Mesenchymal stem cell of Wharton's jelly (primary cell): ENCODE measurements around the genes INPP5D and UGT1A6.

DNA sequence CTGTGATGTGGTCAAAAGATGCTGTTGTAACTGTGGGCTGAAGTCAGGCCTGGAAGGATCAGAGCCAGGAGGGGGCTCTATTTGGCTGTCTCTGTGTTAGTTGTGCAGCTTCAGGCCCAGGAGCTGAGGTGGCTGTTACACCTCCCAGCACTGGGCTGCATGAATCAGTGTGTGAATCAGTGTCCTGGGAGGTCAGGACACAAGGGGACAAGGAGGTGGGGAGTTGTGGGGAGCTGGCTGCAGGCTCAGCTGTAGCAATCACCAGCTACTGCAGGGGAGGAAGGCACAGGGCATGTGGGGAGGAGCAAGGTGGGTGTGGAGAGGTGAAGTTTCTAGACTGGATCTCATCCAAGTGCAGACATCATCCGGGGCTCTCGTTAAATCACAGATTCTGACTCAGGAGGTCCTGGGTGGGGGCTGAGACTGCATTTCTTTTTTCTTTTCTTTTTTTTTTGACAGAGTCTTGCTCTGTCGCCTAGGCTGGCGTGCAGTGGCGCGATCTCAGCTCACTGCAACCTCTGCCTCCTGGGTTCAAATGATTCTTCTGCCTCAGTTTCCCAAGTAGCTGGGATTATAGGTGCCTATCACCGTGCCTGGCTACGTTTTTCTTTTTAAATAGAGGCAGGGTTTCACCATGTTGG, 32.9 kb downstream of the NGEF start:
- CAGE, long polyA plus RNA, result no peak

DNA sequence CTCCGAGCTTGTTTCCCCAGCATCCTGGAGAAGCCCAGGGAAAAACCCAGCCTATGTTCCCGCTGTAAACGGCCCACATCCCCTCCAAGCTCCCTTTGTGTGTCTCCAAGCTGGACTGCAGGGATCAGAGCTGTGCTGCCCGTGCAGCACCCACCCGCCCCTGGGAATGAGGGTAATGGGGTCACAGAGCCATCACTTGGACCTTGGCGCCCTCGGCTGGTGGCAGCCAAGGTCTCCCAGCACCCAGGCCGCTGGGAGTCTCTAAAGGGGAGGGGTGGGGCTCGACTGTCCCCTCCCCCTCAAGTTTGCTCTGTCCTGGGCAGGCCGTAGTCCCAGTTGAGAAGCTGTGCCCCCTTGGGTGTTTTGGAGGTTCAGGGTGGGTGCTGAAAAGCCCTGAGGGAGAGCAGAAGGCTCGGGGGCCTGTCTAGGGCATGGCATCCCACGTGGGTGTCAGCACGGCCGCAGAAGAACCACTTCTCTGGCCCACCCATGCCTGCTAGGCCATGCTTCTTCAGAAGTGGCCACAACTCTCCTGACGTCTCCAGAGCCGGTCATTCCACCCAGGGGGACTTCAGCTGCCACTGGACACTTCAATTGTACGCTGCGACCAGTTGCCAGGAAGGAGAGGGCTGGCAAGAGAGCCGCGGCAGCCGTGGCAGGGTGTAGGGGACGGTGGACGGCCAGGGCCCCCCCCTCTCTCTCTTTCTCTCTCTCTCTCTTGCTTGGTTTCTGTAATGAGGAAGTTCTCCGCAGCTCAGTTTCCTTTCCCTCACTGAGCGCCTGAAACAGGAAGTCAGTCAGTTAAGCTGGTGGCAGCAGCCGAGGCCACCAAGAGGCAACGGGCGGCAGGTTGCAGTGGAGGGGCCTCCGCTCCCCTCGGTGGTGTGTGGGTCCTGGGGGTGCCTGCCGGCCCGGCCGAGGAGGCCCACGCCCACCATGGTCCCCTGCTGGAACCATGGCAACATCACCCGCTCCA, at the start of gene INPP5D:
Gene INPP5D, plus strand, starts transcription at position 800 of the 976 bp plus-strand sequence.
- CAGE, long polyA plus RNA, result no peak

DNA sequence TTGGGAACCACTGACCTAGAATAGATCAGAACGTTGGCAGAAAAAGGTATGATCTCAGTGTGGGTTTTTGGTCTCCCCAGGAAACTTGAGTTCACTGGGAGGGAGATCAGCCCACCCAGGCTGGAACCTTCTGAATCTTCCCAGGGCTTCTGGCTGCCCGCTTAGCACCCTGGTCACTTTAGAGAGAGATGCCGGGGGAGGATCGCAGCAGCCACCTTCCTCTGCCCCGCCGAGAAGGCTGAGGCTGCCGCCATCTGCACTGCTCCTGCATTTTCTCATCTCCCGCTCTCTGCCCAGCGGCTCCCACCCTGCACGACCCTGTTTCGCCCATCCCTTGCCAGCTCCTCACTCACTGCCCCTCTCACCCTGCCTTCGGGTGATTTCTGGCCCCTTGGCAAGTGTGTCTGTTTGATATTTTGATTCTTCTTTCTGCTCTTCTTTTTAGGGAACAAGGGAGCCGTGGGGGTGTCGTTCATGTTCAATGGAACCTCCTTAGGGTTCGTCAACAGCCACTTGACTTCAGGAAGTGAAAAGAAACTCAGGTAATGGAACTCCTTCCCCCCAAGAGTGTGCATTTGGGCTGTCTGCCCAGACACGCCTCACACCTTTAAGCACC, 82.5 kb upstream of the ATG16L1 start:
- CAGE, long polyA plus RNA, result no peak

GRCh38 chr2:233190561-233191222, 60.8 kb upstream of the ATG16L1 start:
- CAGE, long polyA plus RNA, result no peak

DNA sequence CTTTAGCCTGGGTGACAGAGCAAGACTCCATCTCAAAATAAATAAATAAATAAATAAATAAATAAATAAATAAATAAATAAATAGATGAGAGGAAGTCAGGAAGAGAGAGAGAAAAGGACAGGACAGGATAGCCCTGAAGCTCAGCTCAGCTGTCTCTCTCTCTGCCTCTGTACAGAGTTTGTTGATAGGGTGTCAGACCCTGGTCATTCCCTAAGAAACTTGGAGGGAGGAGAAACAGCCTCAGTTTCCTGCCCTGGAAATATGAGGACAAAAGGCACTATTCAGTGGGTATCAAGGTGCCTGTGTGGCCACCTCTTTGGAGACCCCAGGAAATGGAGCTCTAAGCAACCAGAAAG, 50.6 kb upstream of the ATG16L1 start:
- CAGE, long polyA plus RNA, result no peak

DNA sequence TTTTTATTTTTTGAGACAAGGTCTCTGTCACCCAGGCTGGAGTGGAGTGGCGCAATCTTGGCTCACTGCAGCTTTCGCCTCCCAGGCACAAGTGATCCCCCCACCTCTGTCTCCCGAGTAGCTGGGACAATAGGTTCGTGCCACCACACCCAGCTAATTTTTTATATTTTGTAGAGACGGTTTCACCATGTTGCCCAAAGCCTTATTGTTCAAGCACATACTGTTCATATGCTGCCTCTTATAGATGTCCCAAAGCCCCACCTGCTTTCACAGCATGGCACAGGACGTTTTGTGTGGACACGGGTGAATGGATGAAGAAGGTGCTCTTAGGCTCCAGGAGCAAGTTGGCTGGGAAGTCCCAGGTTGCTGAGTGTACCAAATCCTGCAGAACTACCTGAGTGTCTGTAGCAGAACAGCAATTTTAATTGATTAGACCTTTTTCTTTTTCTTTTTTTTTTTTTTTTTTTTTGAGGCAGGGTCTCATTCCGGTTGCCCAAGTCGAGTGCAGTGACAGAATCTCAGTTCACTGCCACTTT, 10.6 kb upstream of the SAG start:
- CAGE, long polyA plus RNA, result no peak

DNA sequence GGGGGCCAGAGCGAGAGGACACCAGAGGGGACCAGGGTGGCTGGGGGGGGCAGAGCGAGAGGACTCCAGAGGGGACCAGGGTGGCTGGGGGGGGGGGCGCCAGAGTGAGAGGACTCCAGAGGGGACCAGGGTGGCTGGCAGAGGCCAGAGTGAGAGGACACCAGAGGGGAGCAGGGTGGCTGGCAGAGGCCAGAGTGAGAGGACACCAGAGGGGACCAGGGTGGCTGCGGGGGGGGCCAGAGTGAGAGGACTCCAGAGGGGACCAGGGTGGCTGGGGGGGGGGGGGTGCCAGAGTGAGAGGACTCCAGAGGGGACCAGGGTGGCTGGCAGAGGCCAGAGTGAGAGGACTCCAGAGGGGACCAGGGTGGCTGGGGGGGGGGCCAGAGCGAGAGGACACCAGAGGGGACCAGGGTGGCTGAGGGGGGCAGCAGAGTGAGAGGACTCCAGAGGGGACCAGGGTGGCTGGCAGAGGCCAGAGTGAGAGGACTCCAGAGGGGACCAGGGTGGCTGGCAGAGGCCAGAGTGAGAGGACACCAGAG, 42.7 kb downstream of the DGKD start:
- CAGE, long polyA plus RNA, result no peak

- CAGE, long polyA plus RNA, result no peak
Measured at GRCh38 chr2:233457991-233458505, 103.8 kb downstream of the DGKD start.

- CAGE, long polyA plus RNA, result no peak
Measured at GRCh38 chr2:233480308-233480787, 86.2 kb downstream of the USP40 start.

- CAGE, long polyA plus RNA, result no peak
Measured at GRCh38 chr2:233481491-233482328, 84.9 kb downstream of the USP40 start.

DNA sequence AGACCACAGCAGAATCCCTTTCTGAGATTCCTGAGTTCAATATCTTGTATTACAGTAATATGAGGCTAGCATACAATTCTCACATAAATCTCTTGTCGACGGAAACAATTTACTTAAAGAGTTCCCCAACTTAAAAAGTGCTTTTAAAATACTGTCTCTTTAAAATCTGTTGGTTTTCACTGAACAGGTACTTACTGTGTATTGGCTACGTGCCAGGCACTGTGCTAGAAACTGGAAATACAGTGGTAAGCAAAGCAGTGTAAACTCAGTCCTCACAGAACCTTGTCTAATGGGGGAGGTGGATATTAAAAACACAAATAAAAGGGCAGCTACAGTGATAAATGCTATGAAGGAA, 52.7 kb downstream of the USP40 start:
- CAGE, long polyA plus RNA, result no peak

DNA sequence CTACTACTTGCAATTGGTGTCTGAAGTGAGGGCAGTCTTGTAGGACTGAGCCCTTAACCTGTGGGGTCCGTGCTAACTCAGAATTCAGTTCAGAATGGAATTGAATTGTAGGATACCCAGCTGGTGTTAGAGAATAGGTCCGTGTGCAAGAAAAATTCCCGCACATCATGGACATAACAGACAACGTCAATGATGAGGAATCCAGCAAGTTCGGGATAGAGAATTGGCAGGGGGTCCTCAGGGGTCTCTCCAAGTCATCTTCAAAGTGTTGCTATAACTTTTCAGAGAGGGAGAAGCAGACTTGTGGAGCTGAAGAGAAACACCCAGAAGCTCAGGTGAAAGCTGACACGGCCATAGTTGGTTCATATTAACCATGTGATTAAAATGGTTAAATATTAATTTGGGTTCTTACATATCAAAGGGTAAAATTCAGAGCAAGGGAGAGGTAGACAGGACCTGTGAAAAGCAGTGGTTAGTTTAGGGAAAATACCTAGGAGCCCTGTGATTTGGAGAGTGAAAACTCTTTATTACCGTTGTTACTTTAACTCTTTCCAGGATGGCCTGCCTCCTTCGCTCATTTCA, at the start of gene UGT1A6:
Gene UGT1A6, plus strand, starts transcription at position 442 of the 582 bp plus-strand sequence.
- CAGE, long polyA plus RNA, result no peak

GRCh38 chr2:233979690-233980391, 62.7 kb downstream of the TRPM8 start:
- CAGE, long polyA plus RNA, result no peak

GRCh38 chr2:233990460-233991029, 60.0 kb upstream of the SPP2 start:
- CAGE, long polyA plus RNA, result no peak

- CAGE, long polyA plus RNA, result no peak
Measured at GRCh38 chr2:234001232-234001635, 49.3 kb upstream of the SPP2 start.

DNA sequence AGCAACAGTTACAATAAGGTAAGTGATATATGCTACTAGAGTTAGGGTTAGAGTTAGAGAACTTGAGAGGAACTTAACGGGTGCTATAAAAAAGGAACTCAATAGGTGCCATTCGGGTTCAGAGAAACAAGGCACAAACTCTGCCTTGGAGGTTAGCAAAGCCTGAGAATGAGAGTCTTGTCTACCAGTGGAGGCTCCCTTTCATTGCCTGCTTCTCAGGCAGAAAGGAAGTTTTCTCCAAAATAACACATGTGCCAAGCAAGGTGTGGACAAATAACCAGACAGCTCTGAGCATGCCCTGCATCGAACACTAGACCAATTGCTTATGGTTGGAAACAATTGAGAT, 189.3 kb downstream of the ARL4C start:
- CAGE, long polyA plus RNA, result no peak

DNA sequence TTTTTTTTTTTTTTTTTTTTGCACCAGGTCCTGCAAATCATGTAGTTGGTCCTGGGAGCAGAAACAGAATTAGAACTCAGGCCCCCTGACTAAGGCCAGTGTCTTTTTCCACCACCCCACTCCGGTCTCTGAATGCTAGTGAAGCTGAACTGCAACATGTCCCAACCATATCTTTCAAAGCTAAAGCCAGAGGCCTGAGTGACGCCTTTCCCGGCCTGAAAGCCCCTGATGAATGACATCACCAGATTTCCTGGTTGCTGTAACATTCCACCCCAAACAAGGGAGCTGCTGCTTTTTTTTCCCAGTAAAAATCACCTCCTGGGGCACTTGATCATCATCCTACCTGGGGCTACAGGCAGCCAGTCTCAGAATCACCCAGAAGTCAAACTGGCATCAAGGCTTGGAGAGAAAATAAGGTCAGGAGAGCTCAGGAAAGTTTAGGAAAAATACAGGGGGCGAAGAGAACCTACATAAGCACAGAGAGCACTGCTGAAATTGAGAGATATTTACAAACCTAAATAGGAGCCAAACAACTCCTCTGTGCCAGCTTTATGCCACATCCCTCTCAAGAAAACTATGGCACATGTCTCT, 162.7 kb downstream of the ARL4C start:
- CAGE, long polyA plus RNA, result no peak

- CAGE, long polyA plus RNA, result no peak
Measured at GRCh38 chr2:234633518-234634003, 136.7 kb upstream of the ARL4C start.

- CAGE, long polyA plus RNA, result no peak
Measured at GRCh38 chr2:234676174-234676467, 179.2 kb upstream of the ARL4C start.

GRCh38 chr2:234772786-234773161, 179.0 kb upstream of the SH3BP4 start:
- CAGE, long polyA plus RNA, result no peak